Pericardium (tissue), 1 donor: ENCODE measurements around the gene PRDM9.

GRCh38 chr5:16881053-16881422 lies 55.0 kb downstream of the MYO10 start:
- RRBS, result no CpG with 5 or more reads among the region's 2 CpGs

DNA sequence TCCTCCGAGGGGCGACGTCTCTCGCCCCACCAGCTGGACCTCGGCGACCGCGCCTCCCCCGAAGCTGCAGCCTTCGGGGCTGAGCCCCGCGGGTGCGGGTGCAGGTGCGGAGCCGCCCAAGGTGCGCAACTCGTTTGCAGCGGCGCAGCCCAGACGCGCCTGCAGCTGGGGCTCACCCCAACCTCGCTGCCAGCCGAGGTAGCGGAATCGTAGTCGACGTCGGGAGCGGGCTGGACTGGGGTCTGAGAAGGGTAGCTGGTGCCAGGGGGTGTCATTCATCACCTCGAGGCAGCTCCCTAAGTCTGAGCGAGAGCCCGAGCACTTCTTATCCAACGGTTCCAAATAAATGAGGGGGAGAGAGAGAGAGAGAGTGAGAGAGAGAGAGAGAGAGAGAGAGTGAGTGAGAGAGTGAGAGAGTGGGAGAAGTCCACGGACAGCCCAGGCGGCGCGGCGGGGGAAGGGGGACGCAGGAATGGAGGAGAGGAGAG lies 687 bp upstream of the BASP1 start:
- RRBS, result no CpG with 5 or more reads among the region's 39 CpGs

- RRBS, result no CpG with 5 or more reads among the region's 6 CpGs
These were observed 51.8 kb downstream of the BASP1 start for GRCh38 chr5:17269117-17269681.

- RRBS, result 100% methylated on average over 1 of the region's 55 CpGs
These were observed 57.8 kb downstream of the BASP1 start for GRCh38 chr5:17275133-17275812.

GRCh38 chr5:17305839-17306673 lies 88.6 kb downstream of the BASP1 start:
- RRBS, result no CpG with 5 or more reads among the region's 14 CpGs

DNA sequence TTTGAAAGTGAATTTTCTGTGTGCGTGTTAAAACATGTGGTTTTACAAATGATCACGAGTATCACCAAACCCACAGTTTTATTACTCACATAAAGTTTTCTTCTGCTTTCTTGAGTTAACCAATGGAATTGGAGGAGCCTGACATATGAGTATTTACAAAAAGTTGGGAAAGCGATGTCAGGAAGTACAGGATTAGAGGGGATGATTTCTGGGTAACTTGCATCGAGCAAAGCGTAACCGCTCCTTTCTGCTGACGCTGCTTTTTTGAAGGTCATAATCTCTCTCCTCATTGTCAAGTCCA lies 132.3 kb downstream of the H3Y2 start:
- RRBS, result no CpG with 5 or more reads among the region's 7 CpGs

GRCh38 chr5:18673939-18674825 lies 1018.5 kb upstream of the H3Y1 start:
- RRBS, result no CpG with 5 or more reads among the region's 16 CpGs

DNA sequence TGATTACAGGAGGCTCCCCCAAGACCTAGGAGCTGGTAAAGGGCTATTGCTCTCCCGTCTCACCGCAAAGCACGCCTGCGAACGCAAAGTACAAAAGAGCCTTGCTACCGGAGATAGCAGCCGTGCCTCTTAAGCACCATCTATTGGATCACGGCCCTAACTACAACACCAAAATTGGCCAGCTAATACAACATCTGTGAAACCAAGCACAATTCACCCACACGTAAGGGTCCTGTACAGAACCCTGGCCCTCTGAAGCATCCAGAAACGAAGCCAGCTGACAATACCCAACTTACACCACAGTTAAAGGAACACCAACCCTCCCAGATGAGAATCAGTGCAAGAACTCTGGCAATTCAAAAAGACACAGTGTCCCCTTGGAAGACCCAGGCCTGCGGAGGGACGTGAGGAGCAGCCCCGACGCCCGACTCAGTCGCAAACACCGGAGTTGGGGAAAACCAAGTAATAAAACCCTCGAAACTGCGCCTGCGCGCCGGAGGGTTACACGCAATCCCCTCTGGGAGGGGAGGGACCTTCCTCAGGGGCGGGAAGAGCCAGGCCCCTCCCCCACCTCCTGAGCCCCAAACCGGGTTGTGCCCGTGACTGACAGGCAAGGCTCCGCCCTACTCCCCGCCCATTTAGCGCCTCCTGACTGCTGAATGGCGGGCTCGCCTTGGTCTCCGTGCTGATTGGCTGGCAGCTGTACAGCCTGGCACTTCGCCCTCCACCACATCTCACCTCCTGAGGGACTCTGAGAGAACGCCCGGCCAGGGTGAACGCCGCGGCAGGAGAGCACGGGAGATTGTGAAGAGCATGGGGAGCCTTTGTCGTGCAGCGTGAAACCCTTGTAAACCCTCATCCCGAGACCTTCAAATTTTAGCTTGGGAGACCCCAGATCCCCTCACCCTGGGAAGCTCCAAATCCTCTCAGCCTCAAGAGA lies at the start of gene PRDM9:
PRDM9 (plus strand) TSS at position 744 of the 940 bp plus-strand sequence.
- RRBS, result 62% methylated on average over 4 of the region's 42 CpGs

- RRBS, result no CpG with 5 or more reads among the region's 3 CpGs
These were observed 219.8 kb downstream of the PRDM9 start for GRCh38 chr5:23727261-23727647.

- RRBS, result no CpG with 5 or more reads among the region's 18 CpGs
These were observed 434.0 kb upstream of the CDH9 start for GRCh38 chr5:27471848-27473283.

DNA sequence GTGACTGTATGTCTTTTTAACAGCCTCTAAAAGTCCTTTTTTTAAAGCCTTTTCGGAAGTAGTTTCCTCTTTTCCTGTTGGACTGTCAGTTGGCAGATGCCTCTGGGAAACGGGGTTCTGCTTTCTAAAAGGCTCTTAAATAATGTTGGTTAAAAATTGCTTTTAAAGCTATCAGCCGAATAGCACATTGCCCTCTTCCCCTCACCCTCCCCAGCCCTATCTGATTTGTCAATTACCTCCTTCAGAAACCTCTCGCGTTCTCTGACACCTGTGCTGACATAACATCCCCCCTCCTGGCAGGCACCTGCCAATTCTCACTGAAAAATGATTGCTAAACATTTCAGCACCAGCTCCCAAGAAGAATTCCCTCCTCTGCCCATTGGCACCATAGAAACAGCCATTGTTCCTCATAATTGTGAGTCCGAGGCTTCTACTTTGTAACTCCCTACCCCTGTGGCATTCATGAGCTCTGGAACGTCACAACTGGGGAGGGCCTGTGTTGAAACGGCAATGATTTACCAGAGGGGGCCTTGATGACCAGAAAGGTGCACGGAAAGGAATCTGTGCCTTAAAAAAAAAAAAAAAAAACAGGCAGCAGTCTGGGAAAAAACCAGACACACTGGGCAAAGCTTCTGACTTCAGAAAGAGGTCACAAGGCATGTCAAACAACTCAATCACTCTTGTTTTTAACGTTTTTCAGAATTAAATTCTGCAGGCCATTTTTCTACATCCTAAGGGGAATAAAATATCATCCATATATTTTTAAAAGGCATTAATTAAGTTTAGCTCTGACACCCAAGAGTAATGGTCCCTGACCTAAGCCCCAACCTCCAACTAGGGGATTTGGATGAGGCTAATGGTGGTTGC lies 20.3 kb downstream of the CDH6 start:
- RRBS, result no CpG with 5 or more reads among the region's 10 CpGs

GRCh38 chr5:31671342-31671684 lies 32.4 kb downstream of the PDZD2 start:
- RRBS, result no CpG with 5 or more reads among the region's 6 CpGs

GRCh38 chr5:31937118-31938145 lies 236.7 kb downstream of the GOLPH3 start:
- RRBS, result no CpG with 5 or more reads among the region's 15 CpGs

- RRBS, result no CpG with 5 or more reads among the region's 2 CpGs
These were observed 213.3 kb downstream of the GOLPH3 start for GRCh38 chr5:31960742-31961210.

- RRBS, result no CpG with 5 or more reads among the region's 21 CpGs
These were observed 146.4 kb downstream of the GOLPH3 start for GRCh38 chr5:32027258-32028520.

DNA sequence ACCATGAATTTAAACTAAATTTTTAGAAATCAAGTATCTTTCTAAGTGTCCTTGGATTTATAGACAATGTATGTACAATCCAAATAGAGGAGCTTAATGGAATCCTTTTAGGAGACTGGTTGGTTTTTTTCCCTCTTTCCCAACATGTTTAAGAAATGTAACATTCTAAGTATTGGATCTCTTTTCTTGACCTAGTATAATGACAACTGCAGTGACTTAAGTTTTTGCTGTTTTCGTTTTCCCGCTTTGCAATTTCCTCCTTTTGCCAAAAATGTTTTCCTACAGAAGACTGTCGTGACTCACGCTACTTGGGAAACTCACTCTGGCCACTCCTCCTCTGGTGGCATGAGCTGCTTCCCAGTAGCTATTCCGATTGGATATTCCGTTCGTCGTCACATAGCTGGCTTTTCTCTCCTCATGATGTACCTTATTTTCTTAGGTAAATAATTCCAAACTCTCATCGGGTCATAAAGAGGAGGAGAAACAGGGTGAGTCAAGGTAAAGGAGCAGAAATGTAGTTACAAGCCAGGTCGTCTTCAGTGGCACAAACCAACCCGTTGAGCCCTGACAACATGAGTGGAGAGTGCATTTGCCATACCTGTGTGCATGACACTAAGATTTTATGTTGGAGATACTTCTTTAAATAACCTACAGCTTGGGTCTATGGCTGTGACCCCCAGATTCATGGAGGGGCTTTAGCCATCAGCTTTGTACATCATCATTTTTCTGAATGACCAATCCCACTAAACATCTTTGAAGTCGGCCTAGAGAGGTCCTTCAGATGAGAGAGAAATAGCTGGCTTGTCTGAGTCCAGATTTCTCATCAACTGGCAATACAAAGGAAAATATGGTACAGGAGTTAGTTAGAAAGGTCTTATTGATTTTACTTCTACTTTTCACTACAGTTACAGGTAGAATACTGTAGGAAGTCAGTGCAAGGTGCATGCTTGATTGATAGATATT lies 64.8 kb downstream of the GOLPH3 start:
- RRBS, result no CpG with 5 or more reads among the region's 12 CpGs

- RRBS, result no CpG with 5 or more reads among the region's 6 CpGs
These were observed 8.5 kb downstream of the GOLPH3 start for GRCh38 chr5:32165271-32166306.

DNA sequence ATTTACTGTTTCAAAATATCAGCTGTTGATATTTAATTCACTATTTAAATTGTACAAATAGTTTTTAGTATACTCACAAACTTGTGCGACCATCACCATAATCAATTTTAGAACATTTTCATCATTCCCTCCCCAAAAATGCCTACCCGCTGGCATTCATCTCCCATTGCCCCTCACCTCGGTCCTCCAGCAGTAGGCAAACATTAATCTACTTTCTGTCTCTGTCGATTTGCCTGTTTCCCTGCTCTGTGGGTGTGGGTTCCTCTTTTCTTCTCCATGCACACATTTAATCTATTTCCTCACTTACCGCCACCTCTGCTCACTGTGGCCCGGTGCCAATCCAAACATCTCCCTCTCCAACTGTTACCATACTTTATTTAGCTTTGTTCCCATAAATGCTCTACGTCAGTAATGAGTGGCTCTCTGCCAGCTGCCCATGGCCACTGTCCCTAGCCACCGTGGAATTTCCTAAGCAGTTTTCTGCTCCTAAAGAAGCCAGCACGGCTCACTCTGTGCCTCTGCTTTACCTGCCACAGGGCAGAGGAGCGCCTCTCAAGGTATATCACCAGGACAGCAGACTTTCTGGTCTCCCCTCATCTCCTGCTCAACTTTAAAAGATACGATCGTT lies 19.4 kb upstream of the GOLPH3 start:
- RRBS, result no CpG with 5 or more reads among the region's 12 CpGs

- RRBS, result no CpG with 5 or more reads among the region's 7 CpGs
These were observed 66.7 kb upstream of the GOLPH3 start for GRCh38 chr5:32240728-32241356.

DNA sequence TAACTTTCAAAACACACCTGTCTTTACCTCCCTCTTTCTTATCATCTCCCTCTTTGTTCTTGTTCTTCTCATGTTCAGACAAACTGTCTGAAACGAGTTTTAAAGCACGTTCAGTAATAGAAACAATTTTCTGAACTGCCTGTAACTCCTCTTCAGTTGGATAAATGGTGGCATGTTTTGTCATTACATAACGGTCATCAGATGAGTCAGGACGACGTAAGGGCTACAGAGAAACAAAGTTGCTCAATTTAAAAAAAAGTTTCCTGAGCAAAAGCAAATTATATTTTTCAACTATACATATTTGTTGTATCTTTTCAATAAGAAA lies 56.1 kb downstream of the ZFR start:
- RRBS, result no CpG with 5 or more reads among the region's 5 CpGs